H7 (cell line): ENCODE measurements around the gene CD58.

- RAMPAGE, long total RNA = no peak
Observed at GRCh38 chr1:116273504-116273867, 99.6 kb upstream of the ATP1A1 start.

- RAMPAGE, long total RNA = no peak
Observed at GRCh38 chr1:116334726-116335387, 38.2 kb upstream of the ATP1A1 start.

DNA sequence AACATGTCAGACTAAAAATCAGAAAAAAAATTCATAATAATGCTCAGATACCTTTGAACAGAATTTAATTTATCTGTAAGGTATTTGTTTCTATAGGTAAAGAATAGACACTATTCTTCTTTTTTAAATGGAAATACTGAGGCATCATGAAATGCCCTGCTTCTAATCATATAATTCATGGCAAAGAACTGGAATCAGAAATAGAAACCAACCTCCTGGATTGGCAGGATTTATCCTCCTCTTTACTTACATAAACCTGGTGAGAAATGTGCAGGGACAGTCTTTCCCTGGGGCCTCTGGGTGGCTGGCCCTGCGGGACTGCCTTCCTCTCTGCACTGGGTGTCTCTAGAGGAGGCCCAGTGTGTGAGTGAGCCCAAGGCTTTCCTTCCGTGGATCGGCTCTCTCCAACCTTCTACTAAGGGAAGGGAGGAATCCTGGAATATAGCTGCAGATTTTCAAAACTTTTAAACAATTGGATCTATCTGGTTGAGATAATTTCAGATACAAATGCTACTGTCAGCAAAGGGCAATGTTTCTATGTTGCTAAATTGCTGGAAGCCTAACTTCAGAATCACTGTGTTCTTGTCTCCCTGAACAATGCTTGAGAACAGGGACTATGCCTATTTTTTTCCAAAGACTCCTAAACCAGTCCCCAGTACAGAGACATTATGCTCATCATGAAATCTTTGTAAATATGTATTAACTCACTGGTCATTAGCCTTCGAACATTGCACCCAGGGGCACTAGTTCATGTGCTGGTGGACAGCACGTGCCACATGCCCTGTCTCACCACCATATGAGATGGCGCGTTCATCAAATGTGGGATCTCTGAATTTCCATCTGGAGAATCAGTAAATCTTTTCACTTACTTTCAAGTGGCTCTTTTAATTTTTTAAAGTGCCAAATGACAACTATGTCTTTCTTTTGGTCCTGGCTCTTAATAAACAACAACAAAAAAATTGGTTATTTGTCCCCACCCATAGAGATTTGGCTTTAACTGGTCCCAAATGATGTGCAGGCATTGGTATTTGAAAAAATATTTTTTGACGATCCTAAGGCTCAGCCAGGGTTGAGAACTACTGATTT, 11.2 kb upstream of the ATP1A1 start:
- RAMPAGE, long total RNA = no peak

DNA sequence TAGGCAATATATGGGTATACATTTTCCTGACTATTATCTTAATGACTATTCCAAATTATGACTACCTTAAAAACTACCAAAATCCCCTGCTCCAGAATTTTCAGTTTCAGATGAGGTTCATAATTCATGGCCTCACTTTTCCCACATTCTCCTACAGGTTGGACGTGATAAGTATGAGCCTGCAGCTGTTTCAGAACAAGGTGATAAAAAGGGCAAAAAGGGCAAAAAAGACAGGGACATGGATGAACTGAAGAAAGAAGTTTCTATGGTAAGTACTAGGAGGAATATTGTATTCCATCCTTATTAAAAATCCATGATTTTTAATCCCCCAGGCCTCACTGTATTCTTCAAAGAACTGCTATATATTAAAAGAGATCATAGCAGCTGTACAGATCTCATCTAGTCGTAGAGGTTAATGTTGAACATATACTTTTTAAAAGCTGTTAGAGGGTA, 10.8 kb downstream of the ATP1A1 start:
- RAMPAGE, long total RNA = no peak

GRCh38 chr1:116392536-116393101, 19.6 kb downstream of the ATP1A1 start:
- RAMPAGE, long total RNA = no peak

- RAMPAGE, long total RNA = no peak
Observed at GRCh38 chr1:116433165-116434137, 60.4 kb downstream of the ATP1A1 start.

- RAMPAGE, long total RNA = no peak
Observed at GRCh38 chr1:116494644-116495597, 75.9 kb downstream of the CD58 start.

- RAMPAGE, long total RNA = no peak
Observed at GRCh38 chr1:116495614-116496189, 75.1 kb downstream of the CD58 start.

DNA sequence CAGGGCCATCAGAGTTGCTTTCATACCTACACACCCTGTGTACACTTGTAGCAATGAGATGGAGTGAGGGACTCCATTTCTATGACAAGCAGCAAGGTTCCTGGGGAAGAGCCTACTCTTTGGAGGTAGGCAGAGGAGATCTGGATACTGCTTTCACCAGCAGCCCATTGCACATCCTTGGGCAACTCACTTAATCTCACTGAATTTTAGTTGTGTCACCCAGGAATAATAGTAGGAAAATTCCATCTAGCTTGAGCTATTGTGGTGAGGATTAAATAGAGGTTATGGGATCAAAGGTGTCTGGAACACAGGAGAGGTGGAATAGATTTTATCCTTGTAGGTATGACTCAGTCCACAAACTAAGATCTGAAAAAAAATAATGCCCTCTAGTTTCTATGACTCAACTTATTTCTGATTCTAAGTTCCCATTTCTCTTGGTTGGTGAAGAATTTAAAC, 62.1 kb downstream of the CD58 start:
- RAMPAGE, long total RNA = no peak

- RAMPAGE, long total RNA = no peak
Observed at GRCh38 chr1:116553330-116553895, 17.4 kb downstream of the CD58 start.

GRCh38 chr1:116570222-116571351, at the start of gene CD58:
Gene CD58 (minus strand): TSS chr1:116571026.
- RAMPAGE, long total RNA = no peak

- RAMPAGE, long total RNA = no peak
Observed at GRCh38 chr1:116571352-116571779, 540 bp upstream of the CD58 start.

DNA sequence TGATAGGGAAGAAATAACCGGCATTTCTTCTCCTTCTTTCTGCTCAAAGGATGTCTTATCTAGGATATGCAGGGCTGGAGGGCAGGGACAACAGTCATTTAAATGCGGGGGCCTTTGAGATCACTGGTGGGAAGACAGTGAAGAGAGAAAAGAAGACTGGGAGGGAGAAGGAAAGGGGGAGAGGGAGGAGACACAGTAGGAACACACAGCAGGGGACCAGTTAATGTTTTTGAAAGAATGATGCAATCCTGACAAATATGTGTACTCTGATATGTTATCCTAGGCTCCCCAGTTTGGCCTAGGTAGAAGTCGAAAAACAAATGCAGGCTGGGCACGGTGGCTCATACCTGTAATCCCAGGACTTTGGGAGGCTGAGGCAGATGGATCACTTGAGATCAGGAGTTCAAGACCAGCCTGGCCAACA, 20.1 kb upstream of the IGSF3 start:
- RAMPAGE, long total RNA = no peak

GRCh38 chr1:116738537-116739450, 15.4 kb upstream of the CD2 start:
- RAMPAGE, long total RNA = no peak

DNA sequence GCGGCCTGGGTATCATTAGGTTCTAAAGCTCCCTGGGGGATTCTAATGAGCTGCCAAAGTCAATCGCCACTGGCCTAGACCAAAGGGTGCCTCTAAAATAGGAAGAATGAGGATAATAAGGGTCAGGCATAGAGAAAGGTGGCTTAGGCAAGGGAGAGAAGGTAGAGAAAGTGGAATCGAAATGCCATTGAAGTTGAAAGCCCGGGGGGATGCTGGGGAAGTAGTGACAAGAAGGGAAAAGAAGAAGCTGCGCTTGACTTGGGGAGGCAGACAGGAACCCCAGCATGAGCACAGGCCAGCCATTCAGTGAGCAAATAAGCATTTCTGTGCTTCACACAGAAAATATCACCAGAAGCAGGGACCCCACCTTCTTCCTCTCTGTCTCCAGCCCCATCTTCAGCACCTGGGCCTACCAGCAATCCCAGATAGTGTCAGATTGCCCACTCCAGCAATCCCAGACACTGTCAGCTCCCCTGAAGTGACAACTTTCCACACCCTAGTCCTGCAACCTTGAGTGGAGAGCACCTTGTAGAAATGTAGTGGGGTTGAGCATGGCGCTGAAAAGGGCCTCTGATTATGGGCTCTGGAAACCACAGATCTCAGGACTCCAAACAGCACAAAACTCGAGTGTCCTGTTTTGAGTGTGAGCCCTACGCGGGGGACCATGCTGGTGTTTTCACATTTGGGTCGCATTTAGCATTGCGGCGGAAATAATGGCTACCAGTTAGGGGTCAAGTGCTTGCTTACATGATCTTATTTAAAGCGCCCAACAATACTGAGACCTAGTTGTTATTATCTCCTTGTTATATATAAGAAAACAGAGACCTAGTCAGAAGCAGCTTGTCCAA, 1.6 kb downstream of the CD2 start:
- RAMPAGE, long total RNA = no peak

DNA sequence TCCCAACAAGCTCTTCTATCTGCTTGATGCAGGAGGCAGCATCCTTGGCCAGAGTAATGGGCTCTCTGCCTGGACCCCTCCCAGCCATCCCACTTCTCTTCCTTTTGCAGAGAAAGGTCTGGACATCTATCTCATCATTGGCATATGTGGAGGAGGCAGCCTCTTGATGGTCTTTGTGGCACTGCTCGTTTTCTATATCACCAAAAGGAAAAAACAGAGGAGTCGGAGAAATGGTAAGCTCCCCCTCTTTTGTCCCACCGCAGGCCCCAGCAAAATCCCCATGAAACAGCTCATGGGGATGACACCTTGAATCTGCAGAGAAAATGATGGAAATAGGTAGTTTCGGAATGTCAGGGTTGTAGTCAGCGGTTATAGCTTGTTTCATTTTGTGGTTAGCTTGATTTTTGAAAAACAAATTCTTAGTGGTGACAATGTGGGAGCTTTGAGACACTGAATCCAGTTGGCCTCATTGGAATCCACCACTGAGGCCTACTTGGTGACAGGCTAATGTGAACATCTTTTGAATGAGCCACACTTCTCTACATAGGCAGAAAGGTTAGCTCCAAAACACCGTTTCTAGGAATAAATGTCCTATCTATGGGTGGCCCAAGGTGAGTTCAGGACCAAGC, 10.3 kb downstream of the CD2 start:
- RAMPAGE, long total RNA = no peak

GRCh38 chr1:116800143-116800604, 45.9 kb downstream of the CD2 start:
- RAMPAGE, long total RNA = no peak

- RAMPAGE, long total RNA = no peak
Observed at GRCh38 chr1:116807256-116807810, 53.1 kb downstream of the CD2 start.

- RAMPAGE, long total RNA = no peak
Observed at GRCh38 chr1:116987851-116988671, 13.5 kb upstream of the CD101 start.

- RAMPAGE, long total RNA = no peak
Observed at GRCh38 chr1:117120583-117121235, 840 bp downstream of the TRIM45 start.